Parotid gland (tissue), 1 donor: ENCODE results near the gene ARF1.

- PRO-cap, result no peak
Measured at GRCh38 chr1:228058960-228059551, 23.5 kb upstream of the ARF1 start.

DNA sequence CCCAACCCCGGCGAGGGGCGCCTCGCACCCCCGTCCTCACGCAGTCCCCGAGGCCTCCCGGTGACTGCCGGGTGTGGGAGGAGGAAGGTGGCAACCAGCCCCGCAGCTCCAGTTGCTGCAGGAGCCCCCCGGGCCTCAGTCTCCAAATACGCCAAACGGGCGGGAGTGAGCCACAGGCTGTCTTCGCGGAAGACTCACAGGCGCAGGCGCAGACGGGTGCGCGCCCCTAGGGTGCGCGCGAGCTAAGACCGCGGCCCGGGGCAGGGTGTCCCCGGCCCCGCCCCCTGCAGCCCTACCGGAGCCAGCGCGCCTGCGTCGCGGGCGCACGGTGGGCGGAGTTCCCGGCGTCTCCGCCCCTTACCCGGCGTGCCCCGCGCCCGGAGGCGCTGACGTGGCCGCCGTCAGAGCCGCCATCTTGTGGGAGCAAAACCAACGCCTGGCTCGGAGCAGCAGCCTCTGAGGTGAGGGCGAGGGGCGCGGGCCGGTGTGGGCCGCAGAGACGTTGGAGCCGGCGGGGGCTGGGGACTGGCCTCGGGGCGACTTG lies at the start of gene ARF1:
TSS of gene ARF1 (plus strand) at position 404 of the 544 bp plus-strand sequence.
- PRO-cap, result bidirectional peak, plus-strand start at position 404 of the sequence, minus-strand start at position 294 of the sequence

DNA sequence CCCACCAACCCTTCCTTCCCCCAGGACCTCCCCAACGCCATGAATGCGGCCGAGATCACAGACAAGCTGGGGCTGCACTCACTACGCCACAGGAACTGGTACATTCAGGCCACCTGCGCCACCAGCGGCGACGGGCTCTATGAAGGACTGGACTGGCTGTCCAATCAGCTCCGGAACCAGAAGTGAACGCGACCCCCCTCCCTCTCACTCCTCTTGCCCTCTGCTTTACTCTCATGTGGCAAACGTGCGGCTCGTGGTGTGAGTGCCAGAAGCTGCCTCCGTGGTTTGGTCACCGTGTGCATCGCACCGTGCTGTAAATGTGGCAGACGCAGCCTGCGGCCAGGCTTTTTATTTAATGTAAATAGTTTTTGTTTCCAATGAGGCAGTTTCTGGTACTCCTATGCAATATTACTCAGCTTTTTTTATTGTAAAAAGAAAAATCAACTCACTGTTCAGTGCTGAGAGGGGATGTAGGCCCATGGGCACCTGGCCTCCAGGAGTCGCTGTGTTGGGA lies 5.2 kb downstream of the C1orf35 start:
- PRO-cap, result no peak

DNA sequence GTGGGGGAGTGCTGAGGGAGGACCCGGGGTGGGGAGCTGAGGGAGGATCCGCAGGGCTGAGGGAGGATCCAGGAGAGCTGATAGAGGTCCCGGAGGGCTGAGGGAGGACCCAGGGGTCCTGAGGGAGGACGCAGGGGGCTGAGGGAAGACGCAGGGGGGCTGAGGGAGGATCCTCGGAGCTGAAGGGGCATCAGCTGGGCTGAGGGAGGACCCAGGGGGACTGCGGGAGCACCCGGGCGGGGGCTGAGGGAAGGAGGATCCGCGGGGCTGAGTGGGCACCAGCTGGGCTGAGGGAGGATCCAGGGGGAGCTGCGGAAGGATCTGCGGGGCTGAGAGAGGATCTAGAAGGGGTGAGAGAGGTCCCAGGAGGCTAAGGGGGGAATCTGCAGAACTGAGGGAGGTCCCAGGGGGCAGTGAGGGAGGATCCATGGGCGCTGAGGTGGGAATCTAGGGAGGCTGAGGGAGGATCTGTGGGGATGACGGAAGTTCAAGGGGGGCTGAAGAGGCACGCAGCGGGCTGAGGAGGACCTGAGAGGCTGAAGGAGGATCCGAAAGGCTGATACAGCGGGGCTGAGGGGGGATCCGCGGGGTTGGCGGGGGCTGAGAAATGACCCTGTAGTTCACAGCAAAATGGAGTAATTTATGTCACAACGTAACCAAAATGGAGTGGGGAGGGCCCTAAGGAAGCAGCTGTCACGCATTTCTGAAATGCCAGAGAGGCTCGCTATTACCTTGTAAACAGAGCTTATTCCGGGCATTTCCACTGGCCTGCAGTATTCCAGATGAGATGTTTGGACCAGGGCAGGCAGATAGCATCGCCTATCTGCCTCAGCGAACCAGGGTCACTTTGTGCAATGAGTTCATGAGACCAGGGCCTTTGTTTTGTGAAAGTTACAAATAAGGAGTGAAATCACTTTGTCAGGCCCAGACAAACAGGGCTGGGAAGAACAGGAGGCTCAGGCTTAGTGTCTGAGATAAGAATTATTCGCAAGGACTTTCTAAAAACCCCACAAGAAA lies 787 bp upstream of the MRPL55 start:
- PRO-cap, result no peak

DNA sequence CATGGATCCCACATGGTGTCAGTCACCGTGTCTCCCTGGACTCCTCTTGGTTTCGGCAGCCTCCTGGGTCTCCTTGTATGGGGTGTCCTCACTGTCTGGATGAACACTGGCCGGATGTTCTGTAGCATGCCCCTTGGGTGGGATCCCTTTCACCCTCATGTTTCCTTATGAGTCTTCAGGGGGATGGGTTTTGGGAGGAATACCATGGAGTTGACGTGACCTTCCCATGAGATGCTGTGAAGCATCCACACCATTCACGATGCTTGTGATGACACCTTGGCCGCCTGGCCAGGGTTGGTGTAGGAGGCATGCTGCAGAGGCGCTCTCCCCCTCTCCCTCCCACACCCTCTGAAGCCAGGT lies 4.4 kb downstream of the GJC2 start:
- PRO-cap, result no peak

DNA sequence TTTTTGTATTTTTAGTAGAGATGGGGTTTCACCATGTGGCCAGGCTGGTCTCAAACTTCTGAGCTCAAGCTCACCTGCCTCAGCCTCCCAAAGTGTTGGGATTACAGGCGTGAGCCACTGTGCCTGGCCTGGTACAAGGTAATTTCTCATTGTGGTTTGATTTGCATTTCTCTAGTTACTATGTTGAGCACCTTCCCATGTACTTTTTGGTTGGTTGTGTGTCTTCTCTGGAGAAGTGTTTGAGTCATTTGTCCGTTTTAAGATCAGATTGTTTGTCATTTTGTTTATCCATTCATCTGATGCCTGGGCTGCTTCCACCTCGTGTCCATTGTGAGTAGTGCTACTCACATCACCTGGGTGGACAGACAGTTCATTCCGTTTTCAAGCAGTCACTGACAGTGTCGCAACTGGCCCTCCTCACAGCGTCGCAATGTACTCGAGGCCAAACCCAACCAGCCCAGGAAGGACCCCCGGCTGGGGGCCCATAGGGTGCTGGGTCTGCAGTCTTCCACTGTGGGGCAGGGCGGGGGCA lies 16.2 kb upstream of the OBSCN start:
- PRO-cap, result no peak

- PRO-cap, result no peak
Measured at GRCh38 chr1:228209029-228209640, 1.3 kb downstream of the OBSCN start.

DNA sequence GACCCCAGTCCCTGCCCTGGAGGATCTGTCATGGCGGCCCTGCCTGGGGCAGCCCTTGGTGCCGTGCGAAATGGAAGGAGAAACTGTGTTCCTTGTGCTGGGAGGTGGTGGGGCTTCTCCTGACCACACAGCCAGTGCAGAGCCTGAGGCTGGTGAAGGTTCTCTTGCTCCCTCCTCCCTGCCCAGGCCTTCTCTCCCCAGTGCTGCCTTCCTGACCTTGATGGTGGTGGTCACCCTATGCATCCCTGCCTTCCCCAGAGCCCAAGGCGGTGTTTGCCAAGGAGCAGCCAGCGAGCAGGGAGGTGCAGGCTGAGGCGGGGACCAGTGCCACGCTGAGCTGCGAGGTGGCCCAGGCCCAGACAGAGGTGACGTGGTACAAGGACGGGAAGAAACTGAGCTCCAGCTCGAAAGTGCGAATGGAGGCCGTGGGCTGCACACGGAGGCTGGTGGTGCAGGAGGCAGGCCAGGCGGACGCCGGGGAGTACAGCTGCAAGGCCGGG lies 56.1 kb downstream of the OBSCN start:
- PRO-cap, result no peak

DNA sequence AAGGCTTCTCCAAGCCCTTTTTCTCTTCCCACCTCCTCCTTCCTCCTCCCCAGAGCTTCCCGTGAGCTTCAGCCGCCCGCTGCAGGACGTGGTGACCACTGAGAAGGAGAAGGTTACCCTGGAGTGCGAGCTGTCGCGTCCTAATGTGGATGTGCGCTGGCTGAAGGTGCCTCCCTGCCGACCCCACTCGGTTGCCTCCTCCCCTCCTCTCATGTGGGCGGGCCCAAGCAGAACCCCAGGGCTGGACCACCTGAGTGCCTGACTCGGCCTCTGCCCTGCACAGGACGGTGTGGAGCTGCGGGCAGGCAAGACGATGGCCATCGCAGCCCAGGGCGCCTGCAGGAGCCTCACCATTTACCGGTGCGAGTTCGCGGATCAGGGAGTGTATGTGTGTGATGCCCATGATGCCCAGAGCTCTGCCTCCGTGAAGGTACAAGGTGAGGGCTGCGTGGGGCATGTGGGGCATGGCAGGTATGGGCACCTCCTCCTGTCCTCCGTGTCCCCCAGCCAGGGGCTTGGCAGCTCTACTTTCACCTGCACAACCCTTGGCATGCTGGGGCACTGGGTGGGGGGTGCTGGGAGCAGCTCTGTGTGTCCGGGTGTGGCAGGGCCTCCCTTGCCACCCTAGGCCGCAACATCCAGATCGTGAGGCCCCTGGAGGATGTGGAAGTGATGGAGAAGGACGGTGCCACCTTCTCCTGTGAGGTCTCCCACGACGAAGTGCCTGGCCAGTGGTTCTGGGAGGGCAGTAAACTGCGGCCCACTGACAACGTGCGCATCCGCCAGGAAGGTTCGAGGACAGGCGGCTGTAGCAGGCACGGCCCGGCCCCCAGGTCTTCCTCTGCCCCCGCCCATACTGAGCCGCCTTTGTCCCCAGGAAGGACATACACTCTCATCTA lies 69.3 kb downstream of the OBSCN start:
- PRO-cap, result no peak

GRCh38 chr1:228288637-228288991 lies 80.8 kb downstream of the OBSCN start:
- PRO-cap, result no peak

DNA sequence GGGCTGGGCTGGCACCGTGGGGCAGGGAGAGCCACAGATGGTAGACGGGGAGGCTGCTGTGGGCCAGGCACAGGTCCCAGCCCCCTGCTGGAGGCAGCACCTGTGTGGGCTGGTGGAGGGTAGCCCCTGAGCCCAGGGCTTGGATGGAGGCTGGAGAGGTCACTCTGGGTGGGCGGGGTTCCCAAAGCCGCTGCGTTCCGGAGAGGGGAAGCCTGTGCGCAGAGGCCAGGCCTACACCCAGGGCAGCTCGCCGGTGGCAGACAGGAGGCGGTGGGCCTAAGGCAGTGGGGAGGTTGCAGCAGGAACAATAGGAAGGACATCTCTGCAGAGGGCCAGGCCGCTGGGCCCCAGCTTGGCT lies 53.4 kb downstream of the TRIM11 start:
- PRO-cap, result no peak

DNA sequence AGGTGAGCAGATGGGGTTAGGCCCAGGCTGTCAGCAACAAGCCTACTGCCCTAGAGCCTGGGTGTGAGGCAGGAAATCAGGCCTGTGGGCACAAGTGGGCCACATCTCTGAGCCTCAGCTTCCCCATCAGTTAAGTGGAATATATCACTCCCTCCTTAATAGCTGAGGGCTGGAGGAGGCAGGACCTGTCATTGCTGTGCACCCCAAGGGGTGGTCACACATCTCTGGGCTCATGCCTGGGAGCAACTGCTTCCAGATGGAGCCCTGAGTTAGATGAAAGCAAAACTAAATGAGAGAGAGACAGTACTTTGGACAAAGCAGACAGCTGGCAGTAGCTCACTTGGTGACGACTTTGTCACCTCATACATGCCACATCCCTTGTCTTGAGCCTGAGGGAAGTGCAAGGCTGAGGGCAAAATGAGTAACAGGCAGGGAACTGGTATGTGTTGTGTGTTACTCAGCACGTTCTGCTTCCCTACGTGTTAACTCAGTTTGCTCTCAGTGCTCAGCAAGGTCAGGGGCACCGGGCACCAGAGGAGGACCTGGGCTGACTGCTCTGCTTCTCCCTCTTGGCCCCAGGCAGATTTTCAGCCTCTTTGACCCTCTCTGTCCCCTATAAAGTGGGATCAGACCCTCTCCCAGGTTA lies 48.3 kb downstream of the TRIM11 start:
- PRO-cap, result no peak

DNA sequence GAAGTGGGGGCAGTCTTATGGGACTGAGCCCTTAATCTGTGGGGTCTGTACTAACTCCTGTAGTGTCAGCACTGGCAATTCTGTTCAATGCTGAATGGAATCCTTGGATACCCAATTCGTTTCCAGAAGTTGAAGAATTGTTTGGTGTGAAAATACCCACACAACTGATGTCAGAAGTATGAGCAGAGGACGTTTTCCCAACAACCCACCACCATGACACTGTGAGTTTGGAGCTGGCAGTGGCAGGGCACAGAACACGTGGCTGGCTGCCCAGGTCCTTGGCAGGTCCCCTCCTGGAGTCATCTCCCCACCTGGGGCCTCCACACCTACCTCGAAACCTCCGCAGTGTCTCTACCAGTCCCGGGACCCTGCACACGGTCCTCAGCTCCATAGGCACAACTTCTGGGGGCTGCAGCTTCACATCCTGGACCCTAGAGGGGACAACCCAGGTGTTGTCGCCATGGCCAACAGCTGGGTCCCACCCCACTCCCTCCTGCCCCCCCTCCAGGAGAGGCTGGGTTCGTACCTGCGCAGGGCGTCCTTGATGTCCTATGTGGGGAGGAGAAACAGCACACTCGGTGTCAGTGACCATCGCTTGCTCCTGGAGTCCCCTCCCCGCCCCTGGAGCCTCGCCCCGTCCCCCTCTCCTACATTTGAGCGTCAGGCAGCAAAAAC lies 9.9 kb downstream of the TRIM11 start:
- PRO-cap, result no peak

DNA sequence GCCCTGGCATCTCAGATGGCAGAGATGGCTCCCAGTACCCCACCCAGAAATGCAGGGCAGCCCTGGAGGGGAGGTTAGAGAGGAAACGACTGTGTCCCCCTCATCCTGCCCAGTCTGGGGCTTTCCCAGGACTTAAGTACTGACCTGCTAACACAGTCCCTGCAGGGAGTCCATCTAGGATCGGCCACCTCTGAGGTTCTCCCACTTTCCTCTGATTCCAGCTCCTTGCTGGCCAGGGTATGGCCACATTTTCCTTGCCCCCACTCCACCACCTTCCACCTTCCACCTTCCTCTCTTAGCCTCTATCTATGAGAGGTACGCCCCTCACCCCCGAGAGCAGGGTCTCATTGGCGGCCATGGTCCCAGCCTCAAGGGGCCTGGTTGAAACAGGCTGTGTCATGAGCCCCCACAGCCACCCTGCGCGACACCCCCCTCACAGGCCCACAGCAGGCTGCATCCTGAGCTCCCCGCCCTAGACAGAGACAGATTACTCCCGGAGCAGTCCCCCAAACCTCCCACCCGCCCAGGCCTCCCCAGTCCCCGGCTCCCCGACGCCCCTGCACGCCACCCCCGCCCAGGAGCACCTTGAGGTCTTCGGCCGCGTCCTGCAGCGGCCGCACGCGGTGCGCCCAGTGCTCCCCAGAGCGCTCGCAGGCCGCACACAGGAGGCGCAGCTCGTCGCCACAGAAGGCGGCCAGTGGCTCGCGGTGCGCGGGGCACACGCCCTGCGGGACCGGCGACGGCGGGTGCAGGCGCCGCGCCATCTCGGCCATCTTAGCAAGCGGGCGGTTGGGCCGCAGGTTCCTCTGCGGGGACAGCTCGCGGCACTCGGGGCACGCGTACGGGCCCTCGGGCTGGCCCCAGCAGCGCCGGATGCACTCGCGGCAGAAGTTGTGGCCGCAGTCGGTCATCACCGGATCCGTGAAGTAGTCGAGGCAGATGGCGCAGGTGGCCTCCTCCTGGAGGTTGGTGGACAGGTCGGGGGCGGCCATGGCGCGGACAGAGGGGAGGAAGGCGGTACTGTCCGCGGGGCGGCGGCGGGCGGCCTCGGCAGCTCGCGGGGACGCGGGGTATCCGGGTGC lies 724 bp downstream of the TRIM11 start:
- PRO-cap, result no peak

GRCh38 chr1:228463553-228464110 lies 5.7 kb downstream of the H2BC26 start:
- PRO-cap, result unidirectional peak, plus-strand start at chr1:228463729

- PRO-cap, result no peak
Measured at GRCh38 chr1:228646633-228647272, 88.5 kb upstream of the RHOU start.

DNA sequence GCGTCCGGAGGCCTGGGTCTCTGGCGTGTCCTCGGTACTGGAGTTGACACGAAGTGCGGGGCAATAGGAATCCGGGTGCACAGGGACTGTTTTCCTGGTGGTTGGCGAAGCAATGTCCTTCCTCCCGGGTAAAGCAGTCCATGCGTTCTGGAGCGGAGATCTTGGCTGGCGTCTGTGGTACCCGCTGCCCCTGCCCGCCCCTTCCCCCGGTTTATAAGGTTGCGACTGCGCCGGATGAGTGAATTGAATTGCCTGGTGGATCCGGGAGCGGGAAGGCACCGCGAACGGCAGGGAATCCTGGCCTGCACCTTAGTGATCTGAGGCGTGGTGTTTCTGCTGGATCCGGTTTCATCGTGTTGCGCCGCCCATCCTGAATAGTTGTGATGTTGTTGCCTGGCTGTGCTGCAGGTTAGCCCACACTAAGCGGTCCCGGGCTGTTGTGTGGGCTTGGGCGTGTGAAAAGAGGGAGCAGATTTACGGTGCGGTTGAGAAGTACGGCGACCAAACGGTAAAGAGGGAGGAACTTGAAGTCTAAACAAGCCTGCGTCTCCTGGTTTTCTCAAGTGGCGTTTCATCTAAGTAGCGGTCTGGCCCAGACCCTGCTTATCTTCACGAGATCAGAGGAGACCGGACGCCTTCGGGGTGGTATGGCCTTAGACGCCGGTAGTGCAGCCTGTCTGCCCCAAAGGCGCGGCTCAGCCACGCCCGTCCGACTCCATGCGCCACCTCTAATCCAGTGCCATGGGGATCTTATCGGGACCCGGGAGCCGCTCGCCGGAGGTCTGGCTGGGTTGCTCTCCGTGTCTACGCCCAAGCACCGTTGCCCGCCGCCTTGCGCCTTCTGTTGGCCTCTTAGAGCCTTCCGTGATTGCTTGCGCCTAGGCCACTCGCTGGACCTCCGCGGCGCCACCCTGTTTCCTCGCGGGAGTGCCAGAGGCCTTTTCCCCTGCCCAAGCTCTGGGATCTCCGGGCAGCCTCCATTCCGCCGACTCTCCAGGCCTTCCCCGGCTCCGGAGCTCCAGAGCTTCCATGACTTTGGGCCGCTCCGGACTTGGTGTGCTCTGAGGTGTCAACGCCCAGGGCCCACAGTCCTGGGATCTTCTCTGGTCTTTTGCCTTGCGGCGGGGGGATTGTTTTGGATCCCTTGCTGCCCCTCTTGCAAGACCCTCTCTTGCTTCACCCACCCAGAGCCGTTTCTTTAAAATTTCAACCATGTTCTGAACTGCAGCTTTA lies 87.5 kb upstream of the RHOU start:
- PRO-cap, result bidirectional peak, plus-strand start at position 377 of the sequence, minus-strand start at position 319 of the sequence

DNA sequence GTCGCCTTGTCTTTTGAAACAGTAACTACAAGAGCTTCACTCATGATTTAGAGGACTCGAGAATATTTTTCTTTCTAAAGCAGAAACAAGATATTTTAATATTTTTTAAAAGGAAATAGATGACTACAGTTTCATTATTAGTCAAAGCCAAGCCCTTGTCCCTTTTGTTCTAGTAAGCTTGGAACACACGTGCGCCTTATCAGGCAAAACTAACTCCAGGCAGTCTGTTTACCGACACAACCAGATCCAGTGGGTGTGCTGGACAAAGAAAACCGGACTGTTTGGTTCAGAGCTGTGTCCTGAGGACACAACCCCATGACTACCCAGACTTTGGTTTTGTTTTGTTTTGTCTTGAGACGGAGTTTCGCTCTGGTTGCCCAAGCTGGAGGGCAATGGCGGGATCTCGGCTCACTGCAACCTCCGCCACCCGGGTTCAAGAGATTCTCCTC lies 13.9 kb upstream of the RHOU start:
- PRO-cap, result no peak

DNA sequence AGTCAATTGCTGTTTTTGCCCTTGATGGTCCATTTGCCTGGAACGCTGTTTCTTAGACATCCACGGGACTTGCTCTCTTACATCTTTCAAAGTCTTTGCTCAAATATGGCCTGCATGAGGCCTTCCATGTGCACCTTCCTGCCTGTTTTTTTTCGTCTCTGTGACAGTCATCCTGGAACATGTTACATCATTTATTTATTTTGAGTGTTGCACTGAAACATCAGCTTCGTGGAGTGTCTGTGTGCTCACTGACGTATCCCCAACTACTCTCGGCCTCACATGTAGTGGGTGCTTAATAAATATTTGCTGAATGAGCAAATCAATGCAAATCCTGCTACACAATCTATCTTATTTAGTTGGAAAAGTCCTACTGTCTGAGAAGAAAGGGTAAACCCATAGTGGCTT lies 11.4 kb upstream of the RHOU start:
- PRO-cap, result no peak

GRCh38 chr1:228743080-228743688 lies 7.9 kb downstream of the RHOU start:
- PRO-cap, result no peak